Cerebellum (tissue), 5 donors: ENCODE measurements around the gene PXT1.

DNA sequence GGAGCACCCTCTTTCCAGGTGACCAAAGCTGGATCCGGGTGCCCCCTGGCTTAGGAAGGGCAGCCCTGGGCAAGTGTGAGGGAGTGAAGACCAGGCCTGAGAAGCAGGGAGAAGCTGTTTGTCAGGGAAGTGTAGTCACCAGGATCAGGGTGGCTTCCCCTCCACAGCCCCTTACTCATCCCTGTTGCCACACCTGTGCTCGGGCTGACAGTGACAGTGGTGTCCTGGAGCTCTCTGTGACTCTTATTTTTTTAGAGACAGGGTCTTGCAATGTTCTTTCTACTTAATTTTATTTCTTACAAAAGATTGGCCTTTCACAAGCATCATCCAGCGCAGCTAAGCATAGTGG is 8.9 kb upstream of the MAPK13 start:
- PRO-cap, 3 experiments, result no peak in any of the 3 experiments
- RAMPAGE, long total RNA, result no peak

DNA sequence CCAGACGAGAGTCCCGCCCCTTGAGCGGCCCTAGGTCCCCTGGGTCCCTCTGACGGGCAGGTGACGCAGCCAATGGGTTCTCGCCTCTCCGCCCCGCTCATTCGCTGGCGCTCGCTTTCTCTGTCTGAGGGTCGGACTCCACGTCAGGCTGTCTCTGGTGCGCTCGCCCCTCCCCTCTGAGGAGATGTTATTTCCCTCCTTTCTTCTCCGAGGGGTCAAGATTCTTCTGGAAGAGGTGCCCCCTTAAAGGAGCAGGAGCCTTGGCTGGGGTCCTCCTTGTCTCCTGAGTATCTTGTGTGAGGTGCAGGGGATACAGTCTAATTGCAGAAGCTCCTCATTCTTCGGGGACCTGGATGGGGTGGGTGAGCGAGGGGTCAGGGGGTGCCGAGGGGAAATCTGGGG is 720 bp downstream of the BRPF3 start:
- PRO-cap, 3 experiments, result peak in 3 of 3 experiments; most common plus-strand start position 100 of the sequence (in 2)
- RAMPAGE, long total RNA, result no peak

DNA sequence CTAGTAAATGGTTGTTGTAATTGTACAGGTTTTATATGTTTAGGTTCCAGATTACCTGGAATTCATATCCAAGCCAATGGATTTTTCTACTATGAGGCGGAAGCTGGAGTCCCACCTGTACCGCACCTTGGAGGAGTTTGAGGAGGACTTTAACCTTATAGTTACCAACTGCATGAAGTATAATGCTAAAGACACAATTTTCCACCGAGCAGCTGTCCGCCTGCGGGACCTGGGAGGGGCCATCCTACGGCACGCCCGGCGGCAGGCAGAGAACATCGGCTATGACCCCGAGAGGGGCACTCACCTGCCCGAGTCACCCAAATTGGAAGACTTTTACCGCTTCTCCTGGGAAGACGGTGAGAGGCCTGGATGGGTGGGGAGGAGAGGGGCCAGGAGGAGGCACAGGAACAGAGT is 13.6 kb downstream of the BRPF3 start:
- PRO-cap, 3 experiments, result no peak in any of the 3 experiments
- RAMPAGE, long total RNA, result no peak

GRCh38 chr6:36235313-36235800 is 34.5 kb upstream of the PNPLA1 start:
- PRO-cap, 3 experiments, result no peak in any of the 3 experiments
- RAMPAGE, long total RNA, result no peak

DNA sequence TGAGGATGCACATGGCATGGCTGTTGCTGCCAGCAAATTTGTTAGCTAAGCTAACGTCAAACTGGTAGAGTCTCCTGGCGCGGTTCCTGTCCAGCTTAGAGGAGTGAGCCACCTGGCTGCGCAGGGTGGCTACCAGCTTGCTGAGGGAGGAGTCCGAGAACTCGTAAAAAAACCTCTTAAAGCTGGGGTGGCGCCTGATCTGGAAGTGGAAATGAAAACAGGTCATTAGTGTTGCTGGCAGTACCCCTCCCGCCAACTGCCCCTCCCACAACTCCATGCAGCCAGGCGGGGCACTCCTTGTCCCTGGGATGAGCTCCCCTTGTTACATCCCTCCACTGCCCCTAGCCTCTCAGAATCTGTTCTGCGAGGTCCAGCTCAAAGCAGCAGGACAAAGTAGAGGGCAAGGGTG is 17.3 kb downstream of the BNIP5 start:
- PRO-cap, 3 experiments, result no peak in any of the 3 experiments
- RAMPAGE, long total RNA, result no peak

- PRO-cap, 3 experiments, result no peak in any of the 3 experiments
- RAMPAGE, long total RNA, result no peak
Observed at GRCh38 chr6:36335583-36336101, 1.0 kb downstream of the BNIP5 start.

DNA sequence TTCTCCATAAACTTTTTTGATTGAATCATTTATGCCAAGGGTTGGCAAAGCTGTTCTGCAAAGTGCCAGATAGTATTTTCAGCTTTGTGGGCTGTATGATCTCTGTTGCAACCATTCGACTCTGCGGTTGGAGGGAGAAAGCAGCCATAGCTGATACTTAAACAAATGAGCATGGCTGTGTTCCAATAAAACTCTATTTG is 6.6 kb upstream of the BNIP5 start:
- PRO-cap, 3 experiments, result no peak in any of the 3 experiments
- RAMPAGE, long total RNA, result no peak

DNA sequence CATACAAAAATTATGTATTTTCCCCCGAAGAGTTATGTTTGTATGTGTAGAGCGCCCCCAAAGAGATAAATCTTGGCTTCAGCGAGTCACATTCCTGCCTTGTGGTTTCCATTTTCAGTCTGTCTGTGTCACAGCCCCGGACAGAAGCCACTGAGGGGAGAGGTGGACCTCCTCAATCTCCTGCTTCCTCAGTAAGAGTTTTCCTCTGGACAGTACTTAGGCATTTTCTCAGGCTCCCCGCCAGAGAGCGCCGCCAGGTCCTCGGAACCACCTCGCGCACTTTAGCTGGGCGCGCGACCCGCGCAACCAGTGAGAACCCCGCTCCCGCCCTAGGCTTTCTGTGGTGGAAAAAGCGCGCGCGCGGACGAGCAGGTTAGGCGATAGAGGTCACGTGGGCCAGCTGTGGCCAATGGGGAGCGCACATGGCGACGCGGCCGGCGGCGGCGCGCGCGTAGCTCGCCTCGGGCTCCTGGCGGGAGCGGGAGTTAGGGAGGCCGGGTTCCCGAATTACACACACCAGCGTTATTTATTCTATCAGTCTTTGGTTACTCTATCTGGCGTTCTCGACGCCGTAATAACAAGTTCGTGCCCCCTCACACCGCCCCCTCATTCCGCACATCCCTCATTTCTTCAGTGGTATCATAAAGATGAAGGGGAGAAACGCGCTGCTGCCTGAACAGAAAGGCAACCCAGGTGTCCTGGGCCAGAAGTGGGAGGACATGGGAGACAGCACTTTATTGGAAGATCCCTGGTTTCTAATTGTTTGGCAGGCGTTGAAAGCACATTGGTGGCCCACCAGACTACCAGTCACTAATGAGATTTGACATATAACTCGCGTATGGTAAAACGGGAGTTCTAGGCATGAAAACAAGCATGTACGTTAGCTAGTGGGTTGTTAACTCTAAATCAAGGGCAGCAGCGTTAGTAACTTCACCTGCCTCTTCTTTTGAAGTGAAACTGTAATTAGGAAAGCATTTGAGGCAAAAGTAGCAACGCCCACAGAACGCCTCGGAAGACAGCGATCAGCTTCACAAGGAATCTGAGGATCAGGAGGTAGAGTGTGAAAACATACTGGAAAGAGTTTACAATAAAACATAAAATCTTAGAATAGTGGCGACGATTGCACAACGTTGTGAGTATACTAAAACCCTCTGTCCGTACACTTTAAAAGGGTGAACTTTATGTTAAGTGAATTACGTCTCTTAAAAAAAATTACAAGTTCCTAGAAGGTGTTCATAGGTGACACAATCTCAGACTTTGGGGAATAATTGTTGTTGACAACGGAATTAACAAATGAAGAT is 19.1 kb downstream of the PXT1 start:
- PRO-cap, 3 experiments, result peak in 3 of 3 experiments; most common plus-strand start position 472 of the sequence (in 3); most common minus-strand start position 340 of the sequence (in 3)
- RAMPAGE, long total RNA, result no peak

DNA sequence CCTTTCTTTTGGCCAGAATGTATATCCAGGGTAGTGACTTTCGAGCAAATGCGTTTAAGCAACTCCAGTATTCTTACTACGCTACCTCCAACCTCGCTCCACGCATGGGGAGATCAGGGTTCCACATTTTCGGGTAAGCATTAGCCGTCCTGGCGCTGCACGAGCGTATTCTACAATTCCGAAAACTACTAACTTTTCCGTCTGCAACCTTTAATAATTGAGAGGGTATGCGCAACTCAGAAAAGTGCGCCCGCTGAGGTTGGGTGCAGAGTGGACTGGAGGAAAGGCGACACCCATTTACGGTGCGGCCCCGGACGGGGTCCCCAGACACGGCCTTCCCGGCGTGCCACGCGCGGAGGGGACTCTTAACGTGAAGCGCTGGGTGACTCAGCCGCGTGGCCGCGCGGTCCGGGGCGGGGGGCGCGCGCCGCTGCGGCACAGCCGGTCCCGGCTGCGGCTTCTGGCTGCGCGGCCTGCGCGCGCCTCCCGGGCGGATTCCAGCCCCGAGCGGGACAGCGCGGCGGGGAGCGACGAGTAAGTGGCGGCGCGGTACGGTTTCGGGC is at the start of gene PXT1:
Gene PXT1 (minus strand): TSS at position 277 of the 563 bp plus-strand sequence.
- PRO-cap, 3 experiments, result peak in 3 of 3 experiments; most common plus-strand start position 396 of the sequence (in 2); most common minus-strand start position 340 of the sequence (in 3)
- RAMPAGE, long total RNA, result no peak

DNA sequence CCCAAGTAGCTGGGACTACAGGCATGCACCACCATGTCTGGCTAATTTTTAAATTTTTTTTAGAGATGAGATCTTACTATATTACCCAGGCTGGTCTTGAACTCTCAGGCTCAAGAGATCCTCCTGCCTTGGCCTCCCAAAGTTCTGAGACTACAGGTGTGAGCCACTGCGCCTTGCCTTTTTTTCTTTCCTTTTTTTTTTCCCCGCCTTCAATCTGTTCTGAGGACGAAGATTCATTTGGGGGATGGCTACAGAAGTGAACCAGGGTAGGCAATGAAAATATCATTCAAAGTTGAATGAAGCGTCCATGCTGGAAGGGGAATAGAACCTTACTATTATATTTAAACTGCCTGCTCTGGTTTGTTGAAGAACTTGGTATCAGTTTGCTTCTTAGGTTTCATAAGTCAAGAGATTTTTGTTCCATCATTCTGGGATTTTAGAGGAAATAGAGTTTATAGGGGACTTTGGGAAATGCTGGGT is 23.7 kb downstream of the KCTD20 start:
- PRO-cap, 3 experiments, result no peak in any of the 3 experiments
- RAMPAGE, long total RNA, result no peak

- PRO-cap, 3 experiments, result no peak in any of the 3 experiments
- RAMPAGE, long total RNA, result no peak
Observed at GRCh38 chr6:36523289-36523887, 23.9 kb downstream of the STK38 start.

GRCh38 chr6:36539875-36540721 is 7.2 kb downstream of the STK38 start:
- PRO-cap, 3 experiments, result no peak in any of the 3 experiments
- RAMPAGE, long total RNA, result no peak

DNA sequence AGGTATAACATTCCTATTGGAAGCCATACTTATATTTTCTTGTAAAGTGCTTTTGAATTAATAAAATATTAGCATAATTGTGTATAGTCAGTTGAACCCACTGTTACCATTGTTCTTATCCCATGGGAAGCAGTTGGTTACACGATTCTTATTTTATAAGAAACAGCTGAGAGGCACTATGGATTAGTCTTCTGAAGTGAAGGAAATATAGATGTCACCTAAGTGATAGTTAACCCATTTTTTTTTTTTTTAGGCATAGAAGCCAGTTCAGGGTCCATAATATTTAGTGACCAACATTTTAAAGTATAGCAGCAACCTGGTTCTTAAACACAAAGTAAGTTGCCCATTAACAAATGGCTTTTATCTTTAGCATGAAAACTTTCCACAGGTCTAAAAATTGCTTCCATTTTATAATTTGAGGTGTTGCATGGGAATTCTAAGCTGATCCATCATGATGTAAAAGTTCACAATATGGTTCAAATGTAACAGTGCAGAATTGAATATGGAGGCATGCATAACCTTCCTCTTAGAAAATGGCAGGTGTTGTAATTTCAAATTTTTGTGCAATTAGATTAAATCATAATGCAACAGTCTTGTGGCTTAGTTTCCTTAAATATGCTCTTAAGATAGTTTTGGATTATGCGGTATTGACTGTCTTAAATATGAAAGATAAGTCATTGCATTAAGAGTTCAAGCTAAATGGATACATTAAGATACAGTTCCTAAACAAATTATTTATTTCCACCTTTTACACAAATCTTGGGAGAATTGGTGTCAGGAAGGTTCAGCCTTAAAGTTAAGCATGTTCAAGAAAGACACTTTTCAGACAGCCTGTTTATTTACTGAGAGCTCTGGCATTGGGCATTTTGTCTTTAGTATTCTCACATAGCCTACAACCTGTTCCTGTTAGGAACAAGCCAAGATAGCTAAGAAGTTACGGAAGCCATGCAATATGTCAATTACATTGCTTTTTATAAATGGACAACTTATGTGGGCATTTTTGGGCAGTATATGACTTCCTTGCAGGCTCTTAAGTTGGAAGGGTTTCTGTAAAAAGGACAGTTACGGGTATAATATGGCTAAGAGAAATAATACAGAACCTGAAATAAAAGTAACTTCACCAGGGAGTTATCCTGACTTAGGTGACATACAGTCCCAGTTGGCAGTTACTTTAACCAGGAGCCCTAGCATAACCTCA is 9.1 kb downstream of the SRSF3 start:
- PRO-cap, 3 experiments, result no peak in any of the 3 experiments
- RAMPAGE, long total RNA, result no peak

- PRO-cap, 3 experiments, result no peak in any of the 3 experiments
- RAMPAGE, long total RNA, result no peak
Observed at GRCh38 chr6:36604965-36605161, 10.7 kb downstream of the SRSF3 start.

DNA sequence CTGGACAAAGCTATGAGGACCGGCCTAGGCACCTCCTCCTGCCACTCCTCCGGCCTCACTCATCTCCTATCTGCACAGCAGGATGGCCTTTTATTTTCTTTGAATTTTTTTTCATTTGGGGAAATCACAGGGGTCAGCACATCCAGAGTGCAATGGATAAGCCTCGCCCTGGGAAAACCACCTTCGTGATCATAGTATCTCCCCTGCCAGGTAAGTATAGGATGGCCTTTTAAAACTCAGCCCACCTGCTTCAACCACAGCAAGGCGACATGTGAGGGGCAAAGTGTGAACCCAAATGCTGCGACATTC is 39.1 kb upstream of the CDKN1A start:
- PRO-cap, 3 experiments, result no peak in any of the 3 experiments
- RAMPAGE, long total RNA, result no peak

GRCh38 chr6:36666824-36667702 is 11.5 kb upstream of the CDKN1A start:
- PRO-cap, 3 experiments, result peak in 1 of 3 experiments; most common plus-strand start chr6:36667252 (in 1); most common minus-strand start chr6:36667045 (in 1)
- RAMPAGE, long total RNA, result no peak

GRCh38 chr6:36683336-36683798 is 4.9 kb downstream of the CDKN1A start:
- PRO-cap, 3 experiments, result no peak in any of the 3 experiments
- RAMPAGE, long total RNA, result no peak

- PRO-cap, 3 experiments, result no peak in any of the 3 experiments
- RAMPAGE, long total RNA, result no peak
Observed at GRCh38 chr6:36836393-36837191, 2.7 kb downstream of the CPNE5 start.

DNA sequence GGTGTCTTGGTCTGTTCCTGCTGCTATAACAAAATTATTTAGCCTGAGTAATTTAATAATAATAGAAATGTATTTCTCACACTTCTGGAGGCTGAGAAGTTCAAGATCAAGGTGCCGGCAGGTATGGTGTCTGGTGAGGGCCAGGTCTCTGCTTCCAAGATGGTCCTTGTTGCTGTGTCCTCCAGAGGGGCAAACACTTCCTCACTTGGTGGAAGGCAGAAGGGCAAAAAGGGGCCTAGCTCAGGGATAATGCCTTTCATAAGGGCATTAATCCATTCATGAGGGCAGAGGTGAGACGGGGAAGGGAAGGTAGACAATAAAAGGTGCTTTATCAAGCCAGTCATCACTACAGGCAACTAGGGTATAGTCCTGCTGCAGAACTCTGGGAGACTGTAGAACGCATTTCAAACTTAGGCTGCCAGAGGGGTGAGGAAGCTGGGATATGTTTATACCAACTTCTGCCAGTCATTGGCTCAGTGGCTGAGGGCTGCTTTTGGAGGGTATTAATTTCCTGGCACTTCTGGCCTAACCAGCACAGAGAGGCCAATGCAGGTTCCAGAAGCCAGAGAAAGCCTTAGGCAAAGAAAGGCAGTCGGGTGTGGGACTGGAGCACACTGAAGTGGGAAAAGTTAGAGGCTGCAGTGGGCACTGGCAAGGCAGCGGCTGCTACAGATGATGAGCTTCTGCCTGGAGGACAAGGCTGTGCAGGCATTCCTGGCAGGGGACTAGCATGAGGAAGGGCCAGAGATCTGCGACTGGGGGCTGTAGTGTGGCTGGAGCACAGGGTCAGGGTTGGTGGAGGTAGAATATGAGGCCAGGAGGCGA is 3.9 kb upstream of the CPNE5 start:
- PRO-cap, 3 experiments, result no peak in any of the 3 experiments
- RAMPAGE, long total RNA, result no peak

DNA sequence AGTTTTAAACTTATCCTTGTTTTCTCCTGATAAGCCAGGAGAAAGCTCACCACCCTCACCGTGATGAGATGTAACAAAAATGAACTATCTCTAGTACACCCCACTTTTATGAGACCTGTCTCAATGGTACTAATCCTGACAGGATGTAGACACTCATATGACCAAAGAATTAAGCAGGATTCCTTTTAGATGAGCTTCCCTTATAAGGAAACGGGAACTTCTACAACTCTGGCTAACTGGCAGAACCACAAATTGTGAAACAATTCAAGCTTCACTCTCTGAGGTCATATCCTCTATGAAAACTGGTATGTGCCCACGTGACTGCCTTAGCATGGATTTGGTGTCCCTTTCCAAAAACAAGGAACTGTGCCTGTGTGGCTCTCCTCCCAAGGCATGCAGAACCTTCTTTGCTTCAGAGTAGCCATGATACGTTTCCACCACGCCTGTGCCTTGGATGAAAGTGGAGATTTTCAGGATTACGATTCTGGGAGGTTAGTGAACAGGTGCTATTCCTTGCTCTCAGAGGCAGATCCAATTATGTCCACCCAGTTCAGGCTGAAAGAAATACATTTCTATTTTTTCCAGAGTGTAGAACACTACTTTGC is 14.1 kb upstream of the CPNE5 start:
- PRO-cap, 3 experiments, result no peak in any of the 3 experiments
- RAMPAGE, long total RNA, result no peak